Ileum (tissue), 1 donor: ENCODE results near the gene MRNIP.

DNA sequence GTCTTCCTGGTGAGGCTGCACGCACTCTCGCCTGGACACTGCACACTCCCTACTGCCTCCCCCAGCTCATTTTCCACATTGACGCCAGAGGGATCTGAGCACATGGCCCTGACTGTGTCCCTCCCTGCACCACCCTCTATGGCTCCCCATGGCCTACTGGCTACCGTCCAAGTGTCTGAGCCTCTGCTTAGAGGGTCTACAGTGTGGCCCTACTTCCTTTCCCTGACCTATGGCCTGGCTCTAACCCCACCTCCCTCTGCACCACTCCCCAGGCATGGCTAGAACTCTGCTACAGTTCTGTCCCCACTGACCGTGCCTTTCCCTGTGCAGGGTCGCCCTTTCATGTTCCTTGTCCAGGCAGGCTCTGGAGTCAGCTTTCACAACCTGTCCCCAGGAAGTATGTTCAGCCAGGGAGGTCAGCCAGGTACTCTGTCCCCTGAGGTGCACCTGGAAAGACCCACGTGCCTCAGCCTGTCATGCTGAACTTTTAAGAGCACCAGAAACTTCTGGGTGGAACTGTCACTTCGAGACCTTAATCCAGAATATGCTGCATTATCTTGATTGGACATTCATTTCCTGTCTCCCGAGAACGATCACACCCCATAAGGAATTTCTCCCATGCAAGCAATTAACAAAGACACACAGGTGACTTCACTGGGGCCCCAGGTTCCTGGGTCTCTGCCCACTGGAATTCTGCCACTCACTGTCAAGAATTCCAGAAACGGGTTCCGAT lies 160.4 kb downstream of the COL23A1 start:
- PRO-cap = no peak

DNA sequence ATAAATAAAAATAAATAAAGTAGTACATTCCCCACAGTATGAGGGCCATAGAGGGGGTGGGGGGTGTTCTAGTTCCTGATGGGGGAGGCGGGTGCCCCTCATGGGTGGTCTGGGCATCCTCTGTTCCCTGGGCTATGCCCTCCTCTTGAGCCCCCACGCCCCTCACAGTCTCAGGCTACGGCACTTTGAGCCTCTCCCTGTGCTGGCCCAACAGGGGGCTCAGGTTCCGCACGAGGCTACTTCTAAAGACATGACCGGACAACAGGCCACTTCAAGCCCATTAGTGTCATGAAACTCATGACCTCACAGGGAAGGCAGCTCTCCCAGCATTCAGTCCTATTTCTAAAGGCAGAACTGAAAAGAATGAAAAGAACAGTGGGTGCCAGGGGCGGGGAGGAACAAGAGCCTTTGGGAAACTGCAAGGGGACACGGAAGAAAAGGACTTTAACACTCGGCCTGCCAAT lies 45.1 kb downstream of the COL23A1 start:
- PRO-cap = no peak

DNA sequence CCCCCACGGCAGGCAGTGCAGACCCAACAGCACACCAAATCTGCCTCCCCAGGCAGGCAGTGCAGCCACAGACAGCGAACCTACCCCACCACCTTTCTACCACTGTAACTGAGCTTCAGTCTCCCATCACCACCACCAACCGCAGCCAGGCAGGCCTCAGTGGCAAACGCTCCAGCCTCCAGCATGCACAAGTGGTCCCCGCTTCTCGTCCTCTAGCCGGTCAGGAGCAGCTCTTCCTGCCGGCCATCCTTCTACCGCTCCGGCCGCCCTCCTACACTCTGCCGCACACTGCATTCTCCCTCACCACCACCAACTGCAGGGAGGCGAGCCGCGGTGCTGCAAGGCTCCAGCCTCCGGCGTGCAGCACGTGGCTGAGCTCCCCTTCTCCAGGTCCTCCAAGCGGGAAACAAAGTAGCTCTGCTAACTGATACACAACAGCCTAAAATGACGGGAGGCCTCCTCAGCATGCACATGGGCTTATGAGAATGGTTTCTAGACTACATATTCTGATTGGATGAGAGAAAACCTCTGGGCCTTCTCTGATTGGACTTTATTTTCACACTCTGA lies 27.3 kb upstream of the ZNF354B start:
- PRO-cap = no peak

DNA sequence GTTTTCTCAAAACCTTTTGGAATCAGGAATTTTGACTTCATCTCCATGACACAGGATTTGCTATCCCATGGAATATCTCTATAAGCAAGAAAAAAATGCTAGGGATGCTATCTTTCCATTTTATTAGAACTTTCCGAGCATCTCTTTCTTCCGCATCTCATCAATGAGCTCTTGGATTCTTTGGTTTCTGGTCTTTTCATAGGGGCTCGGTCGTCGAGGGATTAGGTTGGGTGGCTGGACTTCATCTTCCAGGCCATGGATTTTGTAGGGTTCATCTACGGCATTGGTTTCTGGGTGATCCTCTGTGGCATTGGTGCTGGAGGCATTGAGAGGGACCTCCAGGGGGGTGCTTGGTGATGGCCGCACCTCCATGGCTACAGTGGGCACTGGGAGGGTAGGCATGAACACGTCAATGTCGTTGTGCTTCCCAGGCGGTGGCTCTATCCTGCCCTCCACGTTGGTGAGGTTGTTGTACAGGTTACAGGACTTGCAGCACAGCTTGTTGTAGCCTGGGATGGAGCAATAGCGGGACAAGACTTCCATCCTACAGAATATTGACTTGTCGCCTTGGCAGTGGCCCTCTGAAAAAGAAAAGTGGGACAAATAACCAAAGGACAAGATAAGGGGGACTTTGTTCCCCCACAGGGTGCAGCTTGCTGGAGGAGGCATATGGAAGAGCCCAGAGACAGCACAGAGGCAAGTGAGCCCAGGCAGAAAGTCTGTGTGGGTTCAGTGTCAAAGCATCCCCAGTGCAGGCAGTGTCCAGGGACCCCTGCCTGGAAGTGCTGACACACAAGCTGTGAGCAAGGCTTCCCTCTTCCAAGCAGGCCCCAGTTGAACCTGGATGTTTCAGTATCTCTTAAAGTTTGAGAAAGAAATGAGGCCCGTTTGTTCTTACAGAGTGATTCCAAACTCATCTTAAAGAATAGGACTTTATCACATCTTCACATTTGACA lies 53.8 kb downstream of the ZNF354C start:
- PRO-cap = no peak

DNA sequence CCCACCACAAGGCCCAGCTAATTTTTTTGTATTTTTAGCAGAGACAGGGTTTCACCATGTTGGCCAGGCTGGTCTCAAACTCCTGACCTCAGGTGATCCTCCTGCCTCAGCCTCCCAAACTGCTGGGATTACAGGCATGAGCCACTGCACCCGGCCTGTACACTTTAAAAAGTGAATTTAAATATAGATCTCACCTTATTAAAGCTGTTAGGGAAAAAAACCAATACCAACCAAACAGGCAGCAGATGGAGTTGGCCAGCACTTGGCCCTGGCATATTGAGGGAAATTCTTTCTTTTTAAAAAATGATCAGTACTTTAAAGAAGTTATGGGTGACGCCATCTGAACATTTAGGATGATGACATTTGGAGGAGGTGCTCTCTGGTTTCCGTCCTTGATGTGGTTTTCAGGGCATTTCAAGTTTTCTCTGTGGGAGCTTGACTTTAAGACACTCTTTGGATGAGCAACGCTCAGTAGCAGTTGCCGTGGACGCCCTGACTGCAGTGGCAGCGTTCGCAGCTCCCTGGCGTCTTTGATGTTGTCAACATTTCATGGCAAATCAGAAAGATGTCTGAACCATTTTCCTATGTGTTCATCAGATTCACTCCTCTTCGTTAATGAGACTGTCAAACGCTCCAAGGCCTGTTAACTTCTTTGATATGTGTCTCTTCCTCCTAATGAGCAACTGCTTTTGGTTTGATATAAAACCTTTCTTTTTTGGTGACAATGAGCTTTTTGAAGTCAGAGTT lies 86.0 kb downstream of the ZNF354C start:
- PRO-cap = no peak

DNA sequence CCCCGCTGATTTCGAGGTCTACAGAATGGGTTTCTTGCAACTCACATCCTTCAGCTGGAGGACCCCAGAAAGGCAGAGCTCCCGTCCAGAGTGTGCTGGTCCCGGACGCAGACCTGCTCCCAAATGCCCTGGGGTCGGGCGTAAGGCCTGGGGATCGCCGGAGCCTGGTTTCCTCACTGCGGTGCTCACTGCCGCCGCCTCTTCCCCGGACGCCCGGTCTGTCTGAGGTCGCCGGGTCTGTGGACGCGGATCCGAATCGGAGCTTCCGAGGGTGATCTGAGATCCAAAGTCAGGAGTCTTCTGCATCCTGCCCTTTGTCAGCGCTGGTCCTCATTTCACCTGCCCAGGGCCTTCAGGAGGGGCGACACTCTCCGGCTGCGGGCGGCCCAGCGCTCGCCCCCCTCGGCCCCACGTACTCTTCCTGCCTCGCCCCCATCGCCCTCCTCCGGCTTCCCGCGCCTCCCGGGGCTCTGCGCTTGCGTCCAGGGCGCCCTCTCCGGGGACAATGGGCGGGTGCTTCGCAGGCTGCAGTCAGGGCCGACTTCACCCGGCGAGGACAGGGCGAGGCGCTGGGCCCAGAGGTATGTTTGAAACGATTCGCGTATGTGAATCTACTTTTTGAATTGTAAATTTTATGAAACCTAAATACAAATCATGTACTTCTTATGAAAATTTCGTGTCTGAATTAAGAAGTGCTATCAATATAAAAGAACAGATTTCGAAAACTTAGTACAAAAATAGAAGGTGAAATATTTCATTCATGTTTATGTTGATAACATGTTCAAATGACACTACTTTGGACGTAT lies 19.8 kb upstream of the RUFY1 start:
- PRO-cap = no peak

GRCh38 chr5:179607691-179608665 lies 15.5 kb downstream of the HNRNPH1 start:
- PRO-cap = no peak

DNA sequence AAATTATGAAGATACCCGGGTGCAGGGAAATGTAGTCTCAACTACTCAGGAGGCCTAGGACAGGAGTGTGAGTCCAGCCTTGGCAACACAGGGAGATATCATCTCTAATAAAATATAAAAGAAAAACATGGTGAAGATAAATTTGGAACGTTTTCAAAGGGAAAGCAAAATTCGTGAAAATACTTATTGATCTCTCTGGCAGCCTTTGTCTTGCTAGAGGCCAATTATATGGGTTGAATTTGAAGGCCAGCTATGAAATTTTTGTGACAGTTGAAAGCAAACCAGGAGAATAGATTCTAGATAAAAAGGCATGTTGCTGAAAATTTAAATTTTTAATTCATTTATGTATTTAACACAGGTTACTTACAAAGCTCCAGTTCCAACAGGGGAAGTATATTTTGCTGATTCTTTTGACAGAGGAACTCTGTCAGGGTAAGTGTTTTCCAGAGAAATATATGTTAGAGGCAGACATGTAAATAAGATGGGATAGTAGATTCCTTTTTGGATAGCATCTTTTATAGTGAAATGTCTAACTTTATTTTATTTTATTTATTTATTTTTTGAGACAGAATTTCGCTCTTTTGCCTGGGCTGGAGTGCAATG lies 7.2 kb downstream of the CANX start:
- PRO-cap = no peak

GRCh38 chr5:179732958-179734066 lies 690 bp downstream of the MAML1 start:
- PRO-cap = bidirectional peak, plus-strand start at chr5:179733139, minus-strand start at chr5:179733079; bidirectional peak, plus-strand start at chr5:179733552, minus-strand start at chr5:179733491

- PRO-cap = bidirectional peak, plus-strand start at chr5:179796097, minus-strand start at chr5:179795985; bidirectional peak, plus-strand start at chr5:179796327, minus-strand start at chr5:179796255
Observed at GRCh38 chr5:179795719-179796449, 2.1 kb downstream of the LTC4S start.

- PRO-cap = no peak
Observed at GRCh38 chr5:179822714-179823273, 2.1 kb downstream of the SQSTM1 start.

DNA sequence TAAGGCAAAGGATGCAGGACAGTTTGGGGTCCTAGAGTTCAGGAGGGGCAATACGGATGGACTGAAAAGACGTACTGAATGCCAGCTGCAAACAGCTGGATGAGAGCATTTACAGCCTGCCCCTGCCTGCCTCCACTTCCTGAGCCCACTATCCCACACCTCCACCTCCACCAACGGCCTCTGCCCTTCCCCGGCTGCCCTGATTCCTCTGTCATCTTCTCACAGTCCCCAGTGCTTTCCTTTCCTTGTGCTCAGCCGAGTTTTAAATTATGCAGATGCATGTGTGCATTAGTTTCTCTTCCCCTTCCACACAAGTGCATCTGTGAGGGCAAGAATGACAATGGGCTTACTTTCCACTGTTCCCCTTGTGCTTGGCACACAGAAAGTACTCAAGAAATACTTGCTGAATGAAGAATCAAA lies 5.8 kb downstream of the MRNIP start:
- PRO-cap = no peak

DNA sequence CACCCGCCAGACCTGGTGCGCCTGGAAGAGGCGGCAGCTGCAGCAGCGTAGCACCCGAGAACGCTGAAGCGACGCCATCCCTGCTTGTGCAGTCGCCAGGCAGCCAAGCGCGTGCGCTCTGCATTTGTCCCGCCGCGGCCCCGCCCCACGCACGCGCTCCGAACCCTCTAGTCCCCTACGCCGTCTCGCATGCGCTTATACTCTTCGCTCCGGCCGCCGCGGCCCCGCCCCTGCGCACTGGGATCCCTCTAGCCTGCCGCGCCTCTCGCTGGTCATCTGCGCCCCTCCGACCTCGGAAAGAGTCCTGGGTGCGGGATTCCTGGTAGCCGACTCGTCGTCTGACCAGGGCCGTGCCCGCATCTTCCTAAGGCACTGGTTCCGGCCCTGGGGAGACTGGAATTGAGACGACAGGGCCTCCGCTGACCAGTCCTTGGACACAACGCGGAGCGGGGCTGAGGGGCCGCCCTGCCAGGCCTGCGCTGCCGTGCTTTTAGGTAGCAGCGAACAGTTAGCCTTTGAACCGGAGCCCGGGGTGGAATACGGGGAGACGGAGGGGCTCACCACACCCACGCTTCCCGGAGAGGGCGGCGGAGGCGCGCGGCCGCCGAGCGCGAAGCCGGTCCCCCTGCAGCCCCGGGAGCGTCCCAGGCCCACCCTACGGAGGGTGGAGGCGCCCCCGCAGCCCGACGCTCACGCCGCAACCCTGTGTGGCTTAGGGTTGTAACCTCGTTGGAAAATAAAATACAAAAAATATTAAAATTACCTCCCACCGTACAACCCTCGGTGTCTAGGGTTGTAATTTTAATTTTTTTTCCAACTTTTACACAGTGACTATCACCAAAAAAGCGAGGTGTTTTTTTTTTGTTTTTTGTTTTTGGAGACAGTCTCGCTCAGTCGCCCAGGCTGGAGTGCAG lies at the start of gene MRNIP:
MRNIP (minus strand) TSS at position 99 of the 914 bp plus-strand sequence.
- PRO-cap = bidirectional peak, plus-strand start at position 302 of the sequence, minus-strand start at position 142 of the sequence

- PRO-cap = no peak
Observed at GRCh38 chr5:179871257-179871918, 12.8 kb upstream of the MRNIP start.

- PRO-cap = no peak
Observed at GRCh38 chr5:180805148-180805643, 2.6 kb upstream of the MGAT1 start.

DNA sequence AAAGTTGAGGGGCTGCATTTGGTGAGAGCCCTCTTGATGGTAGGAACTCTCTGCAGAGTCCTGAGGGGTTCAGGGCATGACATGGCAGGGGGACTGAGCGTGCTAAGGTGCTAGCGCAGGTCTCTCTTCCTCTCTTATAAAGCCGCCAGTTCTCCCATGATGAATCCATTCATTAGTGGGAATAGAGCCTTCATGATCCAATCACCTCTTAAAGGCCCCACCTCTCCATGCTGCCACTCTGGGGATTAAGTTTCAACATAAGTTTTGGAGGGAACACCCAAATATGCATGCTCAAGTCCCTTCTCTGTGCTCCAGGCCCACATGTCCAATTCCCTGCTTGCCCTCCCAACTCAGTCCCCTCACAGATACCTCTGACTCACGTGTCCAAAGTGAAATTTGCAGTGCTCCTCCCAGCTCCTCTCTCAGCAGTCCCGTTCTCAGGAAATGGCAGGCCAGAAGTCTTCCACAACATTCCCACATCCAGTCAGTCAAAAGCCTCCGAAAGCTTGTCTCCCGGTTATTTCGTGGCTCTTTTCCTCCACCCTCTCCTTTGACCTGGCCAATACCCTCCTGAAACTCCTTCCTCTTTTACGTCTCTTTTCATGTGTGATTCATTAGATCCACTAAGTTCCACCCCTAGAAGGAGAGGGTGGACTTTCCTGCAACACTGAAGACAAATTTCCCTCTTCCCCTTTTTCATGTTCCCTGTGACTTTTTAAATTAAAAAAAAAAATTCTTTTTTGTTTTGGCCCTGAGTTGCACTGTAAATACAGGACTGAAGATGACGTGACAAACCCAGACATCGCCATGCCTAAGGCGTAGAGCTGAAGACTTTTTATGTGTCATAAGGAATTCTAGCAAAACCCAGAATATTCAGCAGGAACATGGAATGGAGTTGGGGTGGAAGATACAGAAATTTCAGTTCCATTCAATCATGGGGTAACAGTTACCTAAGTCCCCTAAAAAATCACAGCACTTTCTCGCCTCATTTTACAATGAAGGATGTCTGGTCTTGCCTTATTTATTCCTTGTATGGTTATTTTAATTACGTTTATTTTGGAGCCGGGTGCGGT lies 12.8 kb upstream of the MGAT1 start:
- PRO-cap = bidirectional peak, plus-strand start at position 774 of the sequence, minus-strand start at position 572 of the sequence

DNA sequence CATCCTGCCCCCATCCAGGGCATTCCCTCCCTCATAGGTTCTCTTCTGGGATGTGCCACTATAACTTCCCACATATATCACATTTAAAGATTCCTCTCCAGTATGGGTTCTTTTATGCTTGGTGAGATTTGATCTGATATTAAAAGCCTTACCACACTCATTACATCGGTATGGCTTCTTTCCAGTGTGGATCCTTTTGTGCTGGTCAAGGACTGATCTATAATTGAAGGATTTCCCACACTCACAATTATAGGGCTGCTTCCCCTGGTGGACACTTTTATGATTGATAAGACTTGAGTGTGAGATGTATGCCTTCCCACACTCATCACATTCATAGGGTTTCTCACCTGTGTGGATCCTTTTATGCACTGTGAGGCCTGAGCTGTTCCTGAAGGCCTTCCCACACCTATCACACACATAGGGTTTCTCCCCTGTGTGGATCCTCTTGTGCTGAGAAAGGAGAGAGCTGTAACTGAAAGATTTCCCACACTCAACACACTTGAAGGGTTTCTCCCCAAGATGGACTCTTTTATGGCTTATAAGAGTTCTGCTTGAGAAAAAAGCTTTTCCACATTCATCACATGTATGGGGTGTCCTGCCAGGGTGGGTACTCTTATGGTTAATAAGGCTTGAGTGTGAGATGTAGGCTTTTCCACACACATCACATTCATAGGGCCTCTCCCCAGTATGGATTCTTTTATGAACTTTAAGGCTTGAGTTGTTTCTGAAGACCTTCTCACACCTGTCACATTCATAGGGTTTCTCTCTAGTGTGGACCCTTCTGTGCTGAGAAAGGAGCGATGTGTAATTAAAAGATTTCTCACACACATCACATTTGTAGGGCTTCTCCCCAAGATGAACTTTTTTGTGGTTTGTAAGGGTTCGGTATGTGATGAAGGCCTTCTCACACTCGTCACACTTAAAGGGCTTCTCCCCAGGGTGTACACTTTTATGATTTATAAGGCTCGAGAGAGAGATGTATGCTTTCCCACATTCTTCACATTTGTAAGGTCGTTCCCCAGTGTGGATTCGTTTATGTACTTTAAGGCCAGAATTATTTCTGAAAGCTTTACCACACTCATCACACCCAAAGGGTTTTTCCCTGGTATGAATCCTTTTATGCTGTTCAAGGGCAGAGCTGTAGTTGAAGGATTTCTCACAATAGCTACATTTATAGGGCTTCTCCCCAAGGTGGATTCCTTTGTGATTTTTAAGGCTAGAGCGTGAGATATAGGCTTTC lies 11.8 kb downstream of the ZFP62 start:
- PRO-cap = no peak

DNA sequence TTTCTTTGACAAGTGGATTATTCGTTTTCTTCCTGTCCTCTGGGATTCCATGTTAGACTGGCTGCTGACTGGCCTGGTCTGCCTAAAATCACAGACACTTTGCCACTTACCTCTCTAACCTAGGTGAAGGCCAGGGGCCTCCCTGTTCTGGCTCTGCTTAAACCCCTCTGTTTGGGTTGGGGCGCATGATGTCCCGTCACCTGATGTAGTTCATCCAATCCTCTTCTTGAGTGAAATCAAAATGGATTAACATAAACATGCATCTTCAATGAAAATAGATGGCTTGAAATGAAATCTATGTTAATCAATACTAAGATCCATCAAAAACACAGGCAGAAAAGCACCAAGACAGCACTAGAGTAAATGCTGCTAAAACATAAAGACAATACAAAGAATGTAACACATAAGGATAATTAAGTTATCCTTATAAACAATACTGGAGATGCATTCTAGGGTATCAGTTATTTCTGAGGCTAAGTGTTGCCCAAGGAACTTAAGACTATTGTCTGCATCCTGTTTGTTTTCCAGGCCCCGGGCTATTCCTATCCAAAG lies 5.0 kb downstream of the ZFP62 start:
- PRO-cap = no peak

DNA sequence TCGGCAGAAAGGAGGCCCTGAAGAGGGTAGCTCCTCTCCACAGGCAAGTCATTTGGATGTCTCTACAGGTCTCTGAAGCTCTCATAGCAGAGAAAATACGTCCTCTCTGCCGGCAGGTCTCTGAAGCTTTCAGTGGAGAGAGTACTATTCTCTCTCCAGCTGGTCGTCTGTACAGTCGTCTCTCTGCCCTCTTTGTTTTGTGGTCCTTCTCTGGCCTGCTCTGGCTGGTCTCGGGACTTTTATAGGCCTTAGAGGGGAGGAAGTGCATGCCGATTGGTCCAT lies 26.2 kb downstream of the BTNL9 start:
- PRO-cap = no peak

DNA sequence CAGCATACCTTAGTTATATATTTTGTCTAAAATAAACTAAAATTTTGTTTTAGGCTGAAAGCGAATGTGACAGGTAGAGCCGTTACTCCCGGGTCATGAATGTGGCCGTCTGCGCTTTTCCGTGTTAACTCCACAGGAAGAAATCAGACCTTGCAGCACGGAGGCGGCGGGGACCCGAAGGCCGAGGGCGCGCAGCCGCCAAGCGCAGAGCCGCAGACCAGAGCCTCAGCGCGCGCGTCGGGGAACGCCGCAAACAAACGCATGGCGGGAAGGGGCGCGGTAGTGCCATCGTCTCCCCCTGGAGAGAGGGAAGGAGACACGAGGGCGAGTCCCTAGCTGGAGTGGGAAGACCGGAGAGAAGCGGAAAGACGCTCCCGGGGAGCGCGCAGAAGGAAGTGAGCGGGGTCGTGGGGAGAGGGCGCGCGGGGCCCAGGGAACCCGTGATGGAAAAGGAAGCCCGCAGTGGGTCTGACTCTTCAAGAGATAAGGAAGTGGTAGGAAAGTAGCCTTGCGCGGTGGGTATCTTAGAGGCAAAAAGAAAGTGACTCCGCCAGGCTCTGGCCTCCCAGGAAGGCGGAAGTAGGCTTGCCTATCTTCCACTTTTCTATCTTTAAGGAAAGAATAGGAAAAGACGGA lies 13.8 kb downstream of the TRIM7 start:
- PRO-cap = bidirectional peak, plus-strand start at position 158 of the sequence, minus-strand start at position 134 of the sequence; bidirectional peak, plus-strand start at position 228 of the sequence, minus-strand start at position 219 of the sequence; unidirectional peak, minus-strand start at position 407 of the sequence